Mesenchymal stem cell of adipose (primary cell): Measurements from ENCODE around the genes MLST8 and PRSS27.

- CAGE, long polyA plus RNA = no peak
Observed at GRCh38 chr16:2037364-2038430, 9.9 kb downstream of the NTHL1 start.

GRCh38 chr16:2038737-2039209 lies 8.9 kb downstream of the NTHL1 start:
- CAGE, long polyA plus RNA = no peak

GRCh38 chr16:2039210-2039998 lies 8.2 kb downstream of the NTHL1 start:
- CAGE, long polyA plus RNA = no peak

DNA sequence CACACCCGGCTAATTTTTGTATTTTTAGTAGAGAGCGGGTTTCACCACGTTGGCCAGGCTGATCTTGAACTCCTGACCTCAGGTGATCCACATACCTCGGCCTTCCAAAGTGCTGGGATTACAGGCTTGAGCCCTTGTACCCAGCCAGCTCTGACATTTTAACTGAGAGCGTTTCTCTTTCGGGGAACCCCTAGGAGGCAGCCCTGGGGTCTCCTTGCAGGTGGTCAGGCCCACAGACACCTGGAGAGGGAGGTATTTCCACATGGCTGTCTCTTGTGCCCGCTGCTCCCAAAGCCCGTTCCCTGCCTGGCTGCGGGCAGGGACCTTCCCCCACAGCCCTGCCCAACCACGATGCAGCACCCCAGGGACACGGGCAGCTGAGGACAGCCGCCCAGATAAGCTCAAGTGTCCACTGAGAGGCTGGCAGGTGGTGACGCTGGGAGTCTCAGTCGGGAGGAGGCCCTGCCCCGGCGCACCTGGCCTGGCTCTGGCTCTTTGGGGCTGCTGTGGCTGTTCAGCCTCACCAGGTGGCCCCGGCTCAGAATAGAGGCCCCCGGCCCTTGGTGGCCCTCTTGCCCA lies 5.6 kb downstream of the NTHL1 start:
- CAGE, long polyA plus RNA = no peak

DNA sequence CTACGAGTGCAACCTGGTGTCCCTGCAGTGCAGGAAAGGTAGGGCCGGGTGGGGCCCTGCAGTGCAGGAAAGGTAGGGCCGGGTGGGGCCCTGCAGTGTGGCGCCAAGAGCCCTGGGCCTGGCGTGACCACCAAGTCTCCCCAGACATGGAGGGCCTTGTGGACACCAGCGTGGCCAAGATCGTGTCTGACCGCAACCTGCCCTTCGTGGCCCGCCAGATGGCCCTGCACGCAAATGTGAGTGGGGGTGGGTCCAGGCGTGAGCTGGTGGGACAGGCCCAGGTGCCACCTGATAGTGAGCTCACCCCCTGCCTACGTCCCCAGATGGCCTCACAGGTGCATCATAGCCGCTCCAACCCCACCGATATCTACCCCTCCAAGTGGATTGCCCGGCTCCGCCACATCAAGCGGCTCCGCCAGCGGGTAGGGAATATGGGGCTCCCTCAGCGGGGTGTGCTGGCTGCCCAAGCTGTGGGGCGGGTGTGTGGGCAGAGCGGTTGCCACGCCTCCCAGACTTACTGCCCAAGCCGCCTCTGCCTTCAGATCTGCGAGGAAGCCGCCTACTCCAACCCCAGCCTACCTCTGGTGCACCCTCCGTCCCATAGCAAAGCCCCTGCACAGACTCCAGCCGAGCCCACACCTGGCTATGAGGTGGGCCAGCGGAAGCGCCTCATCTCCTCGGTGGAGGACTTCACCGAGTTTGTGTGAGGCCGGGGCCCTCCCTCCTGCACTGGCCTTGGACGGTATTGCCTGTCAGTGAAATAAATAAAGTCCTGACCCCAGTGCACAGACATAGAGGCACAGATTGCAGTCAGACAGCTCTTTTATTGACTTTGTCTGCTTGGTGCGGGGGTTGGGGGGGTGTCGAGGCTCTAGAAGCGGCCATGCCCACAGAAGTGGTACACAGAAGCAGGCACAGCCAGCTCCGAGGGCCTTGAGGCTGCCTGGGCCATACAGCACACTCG lies 40.4 kb downstream of the TSC2 start:
- CAGE, long polyA plus RNA = no peak

DNA sequence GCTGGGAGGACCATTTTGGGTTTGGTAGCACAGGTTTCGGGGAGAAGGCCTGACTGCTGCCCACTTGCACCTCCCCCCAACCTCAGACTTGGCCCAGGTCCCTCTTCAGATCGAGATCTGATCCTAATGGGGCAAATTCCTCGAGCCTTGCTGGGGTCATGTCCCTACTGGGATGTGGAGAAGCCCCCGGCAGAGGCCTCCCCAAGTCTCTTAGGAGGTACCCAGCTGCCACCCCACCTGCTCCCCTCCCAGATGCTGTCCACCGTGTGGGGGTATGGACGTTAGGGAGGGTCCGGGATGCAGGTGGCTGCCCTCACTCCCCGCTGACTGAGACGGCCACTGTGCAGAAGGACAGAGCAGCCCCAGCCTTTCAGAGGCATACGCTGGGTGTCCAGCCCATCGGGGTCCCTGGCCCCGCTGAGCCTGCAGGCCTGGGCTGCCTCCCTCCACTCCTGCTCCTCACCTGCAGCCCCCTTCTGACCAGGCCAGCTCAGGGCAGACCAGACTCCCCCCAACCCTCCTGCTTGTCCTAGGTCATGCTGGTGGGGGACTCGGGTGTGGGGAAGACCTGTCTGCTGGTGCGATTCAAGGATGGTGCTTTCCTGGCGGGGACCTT lies 1.1 kb downstream of the RAB26 start:
- CAGE, long polyA plus RNA = no peak

DNA sequence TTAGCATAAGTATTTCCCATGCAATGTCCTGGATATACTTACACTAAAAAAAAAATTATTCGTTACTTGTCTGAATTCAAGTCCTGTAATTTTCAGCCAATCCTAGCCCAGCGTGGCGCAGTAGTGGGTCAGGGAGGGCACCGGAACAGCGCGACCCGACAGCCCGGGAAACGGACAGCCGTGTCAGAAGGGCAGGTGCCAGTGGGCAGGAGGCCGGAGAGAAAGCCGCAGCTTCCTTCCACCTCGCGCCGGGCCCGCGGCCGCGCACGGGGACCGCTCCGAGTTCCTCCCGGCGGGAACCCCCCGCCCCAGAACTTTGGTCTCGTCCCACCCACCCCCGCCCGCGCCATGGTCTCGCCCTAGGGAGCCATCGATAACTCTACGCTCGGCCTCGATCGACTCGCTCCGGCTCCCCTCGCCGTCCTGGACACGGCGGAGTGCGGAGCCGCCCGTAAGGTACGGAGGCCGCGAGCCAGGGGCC lies at the start of gene MLST8:
Gene MLST8 (plus strand): TSS at position 398 of the 481 bp plus-strand sequence.
- CAGE, long polyA plus RNA = no peak

DNA sequence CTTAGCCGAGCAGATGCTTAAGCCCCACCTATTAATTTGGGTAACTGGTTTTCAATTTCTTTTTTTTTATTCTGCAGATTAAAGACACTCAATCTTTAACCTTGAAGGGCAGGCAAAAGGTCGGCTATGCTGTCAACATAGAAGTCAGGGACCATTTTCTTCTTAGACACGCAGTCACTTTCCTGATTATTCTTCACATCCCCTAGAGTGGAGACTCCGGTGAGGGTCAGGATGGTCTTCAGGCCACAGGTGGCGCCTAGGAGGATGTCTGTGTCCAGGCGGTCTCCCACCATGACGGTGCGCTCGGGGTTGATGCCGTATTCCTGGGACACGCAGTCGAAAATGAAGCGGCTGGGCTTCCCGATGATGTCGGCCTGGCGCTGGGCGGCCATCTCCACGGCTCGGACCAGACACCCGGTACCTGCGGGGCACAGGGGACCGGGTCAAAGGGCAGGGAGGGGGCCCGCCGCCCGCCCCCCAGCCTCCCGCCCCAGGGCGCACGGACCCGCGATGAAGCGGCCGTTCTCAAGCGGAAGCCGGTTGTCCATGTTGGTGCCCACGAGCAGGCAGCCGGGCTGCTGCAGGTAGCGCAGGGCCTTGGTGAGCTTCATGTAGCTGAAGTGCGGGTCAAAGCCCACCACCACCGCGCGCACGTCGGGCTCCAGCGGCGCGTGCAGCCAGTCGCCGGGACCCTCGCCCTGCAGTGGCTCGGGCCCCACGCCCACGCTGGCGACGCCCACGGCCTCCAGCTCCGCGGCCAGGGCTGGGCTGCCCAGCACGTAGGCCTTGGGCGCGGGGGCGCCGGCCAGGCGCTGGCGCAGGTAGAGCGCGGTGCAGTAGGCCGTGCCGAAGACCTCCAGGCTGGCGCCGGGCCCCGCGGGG lies 766 bp downstream of the PGP start:
- CAGE, long polyA plus RNA = no peak

DNA sequence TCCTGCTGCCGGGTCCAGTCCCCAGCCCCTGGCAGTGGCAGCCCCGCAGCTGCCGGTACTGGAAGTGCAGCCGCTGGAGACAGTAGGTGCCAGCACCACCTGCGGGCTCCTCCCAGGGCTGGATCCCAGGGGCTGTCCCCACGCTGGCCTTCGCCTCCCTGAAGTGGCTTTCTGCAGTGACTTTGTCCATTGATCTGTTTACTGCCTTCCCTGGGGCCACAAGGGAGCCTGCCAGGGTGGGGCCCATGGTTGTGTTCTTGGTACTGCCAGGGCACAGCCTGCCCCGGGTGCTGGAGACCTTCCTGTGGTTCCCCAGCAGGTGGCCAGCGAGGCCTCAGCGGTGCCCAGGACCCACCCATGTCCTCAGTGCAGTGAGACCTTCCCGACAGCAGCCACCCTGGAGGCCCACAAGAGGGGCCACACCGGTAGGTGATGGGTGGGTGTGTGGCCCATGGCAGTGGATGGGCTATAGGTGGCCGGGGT lies 2.6 kb upstream of the DNASE1L2 start:
- CAGE, long polyA plus RNA = no peak

DNA sequence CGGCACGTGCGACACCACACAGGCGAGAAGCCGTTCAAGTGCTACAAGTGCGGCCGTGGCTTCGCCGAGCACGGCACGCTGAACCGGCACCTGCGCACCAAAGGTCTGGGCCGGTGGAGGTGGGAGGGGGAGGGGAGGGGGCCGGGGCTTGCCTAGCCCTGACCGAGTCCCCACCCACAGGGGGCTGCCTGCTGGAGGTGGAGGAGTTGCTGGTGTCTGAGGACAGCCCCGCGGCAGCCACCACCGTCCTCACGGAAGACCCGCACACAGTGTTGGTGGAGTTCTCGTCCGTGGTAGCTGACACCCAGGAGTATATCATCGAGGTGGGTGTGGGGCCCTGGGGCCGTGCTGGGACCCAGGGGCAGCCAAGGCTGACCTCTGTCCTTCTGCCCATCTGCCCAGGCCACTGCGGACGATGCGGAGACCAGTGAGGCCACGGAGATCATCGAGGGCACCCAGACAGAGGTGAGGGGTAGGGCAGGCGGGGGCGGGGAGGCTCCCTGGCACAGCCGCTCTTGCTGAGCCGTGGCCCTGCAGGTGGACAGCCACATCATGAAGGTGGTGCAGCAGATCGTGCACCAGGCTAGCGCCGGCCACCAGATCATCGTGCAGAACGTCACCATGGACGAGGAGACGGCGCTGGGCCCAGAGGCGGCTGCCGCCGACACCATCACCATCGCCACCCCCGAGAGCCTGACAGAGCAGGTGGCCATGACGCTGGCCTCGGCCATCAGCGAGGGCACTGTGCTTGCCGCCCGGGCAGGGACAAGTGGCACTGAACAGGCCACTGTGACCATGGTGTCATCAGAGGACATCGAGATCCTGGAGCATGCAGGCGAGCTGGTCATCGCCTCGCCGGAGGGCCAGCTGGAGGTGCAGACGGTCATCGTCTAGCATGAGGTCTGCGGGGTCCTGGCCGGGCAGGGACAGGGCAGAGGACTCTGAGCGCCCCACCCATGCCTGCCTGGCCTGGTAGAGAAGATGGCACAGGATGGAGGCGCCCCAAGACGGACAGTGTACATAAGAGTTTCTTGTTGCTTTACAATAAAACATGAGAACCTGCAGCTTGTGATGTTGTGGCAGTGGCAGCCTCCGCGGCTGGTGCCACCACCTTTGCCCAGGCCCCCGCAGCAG lies 1.2 kb upstream of the DNASE1L2 start:
- CAGE, long polyA plus RNA = no peak

DNA sequence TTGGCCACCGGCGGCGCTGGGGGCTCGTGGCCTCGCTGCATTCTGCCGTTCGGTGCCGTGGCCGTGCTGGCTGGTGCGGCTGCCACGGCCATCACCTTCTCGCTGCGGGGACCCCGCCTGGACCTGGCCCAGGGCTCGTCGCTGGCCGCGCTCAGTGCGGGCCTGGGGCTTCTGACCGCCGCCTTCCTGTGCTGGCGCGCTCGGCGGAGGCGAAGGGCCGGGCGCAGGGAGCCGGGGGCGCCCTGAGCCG lies 3.3 kb upstream of the NTN3 start:
- CAGE, long polyA plus RNA = no peak

GRCh38 chr16:2498855-2499247 lies 14.9 kb upstream of the ATP6V0C start:
- CAGE, long polyA plus RNA = no peak

DNA sequence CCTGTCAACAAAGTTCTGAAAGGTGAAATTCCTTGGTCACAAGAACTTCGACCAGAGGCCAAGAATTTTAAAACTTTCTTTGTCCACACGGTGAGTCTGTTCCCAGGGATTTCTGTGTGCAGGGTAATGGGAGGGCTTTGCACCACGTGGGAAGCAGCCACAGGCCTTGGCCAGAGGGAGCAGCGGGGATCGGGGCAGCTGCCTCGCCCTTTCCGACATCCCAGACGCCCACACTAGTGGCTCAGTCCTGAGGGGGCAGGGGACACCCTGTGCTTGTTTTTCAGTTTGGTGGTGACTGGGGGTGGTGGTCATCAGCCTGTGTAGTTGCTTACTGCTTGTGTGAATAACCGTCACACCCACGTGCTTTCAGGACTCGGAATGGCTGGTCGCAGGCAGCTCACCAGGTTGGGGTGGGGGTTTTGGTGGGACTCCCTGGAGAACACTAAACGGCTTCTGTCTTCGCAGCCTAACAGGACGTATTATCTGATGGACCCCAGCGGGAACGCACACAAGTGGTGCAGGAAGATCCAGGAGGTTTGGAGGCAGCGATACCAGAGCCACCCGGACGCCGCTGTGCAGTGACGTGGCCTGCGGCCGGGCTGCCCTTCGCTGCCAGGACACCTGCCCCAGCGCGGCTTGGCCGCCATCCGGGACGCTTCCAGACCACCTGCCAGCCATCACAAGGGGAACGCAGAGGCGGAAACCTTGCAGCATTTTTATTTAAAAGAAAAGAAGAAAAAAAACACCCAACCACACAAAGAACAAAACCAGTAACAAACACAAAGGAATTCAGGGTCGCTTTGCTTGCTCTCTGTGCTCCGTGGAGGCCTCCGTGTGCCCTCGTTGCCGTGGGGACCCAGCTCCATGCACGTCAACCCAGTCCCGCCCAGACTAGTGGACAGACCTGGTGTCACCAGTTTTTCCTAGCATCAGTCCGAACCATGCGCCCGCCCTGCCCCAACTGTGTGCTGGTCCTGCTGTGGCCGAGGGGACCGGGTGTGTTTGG lies 59.7 kb downstream of the PDPK1 start:
- CAGE, long polyA plus RNA = no peak

GRCh38 chr16:2672927-2674084 lies 9.0 kb upstream of the KCTD5 start:
- CAGE, long polyA plus RNA = no peak

- CAGE, long polyA plus RNA = no peak
Observed at GRCh38 chr16:2682100-2682464, 241 bp upstream of the KCTD5 start.

- CAGE, long polyA plus RNA = no peak
Observed at GRCh38 chr16:2691859-2693081, 9.9 kb downstream of the KCTD5 start.

DNA sequence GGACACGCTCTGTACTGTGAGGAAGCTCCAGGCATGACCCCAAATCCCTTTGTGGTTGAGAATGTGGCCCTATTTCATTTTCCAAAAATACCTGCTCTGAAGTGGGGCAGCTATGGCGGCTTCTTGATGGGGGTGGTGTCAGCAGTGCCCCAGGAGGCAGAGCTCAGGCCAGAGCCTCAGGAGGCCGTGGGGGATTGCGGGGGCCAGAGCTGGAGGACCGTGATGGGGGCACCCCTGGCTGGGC lies 16.0 kb downstream of the PRSS27 start:
- CAGE, long polyA plus RNA = no peak

DNA sequence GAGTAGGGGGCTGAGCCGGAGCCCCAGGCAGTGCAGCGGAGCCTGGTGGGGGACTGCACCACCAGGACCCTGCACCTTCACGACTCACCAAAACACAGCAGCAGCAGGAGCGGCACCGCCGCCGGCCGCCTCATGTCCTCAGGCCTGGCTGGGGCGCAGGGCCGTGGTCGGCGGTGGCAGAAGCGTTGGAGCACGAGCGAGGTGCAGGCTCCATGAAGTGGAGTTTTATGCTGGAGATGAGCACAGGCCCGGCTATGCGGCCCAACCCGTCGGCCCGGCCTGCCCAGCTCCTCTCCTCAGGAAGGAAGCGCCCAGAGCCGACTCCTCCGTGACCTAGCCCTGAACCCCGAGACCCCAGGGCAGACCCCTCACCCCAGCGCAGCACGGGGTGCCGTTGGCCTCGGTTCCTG lies at the start of gene PRSS27:
Gene PRSS27 (minus strand): TSS at position 198 of the 410 bp plus-strand sequence.
- CAGE, long polyA plus RNA = no peak

GRCh38 chr16:2766025-2766344 lies 11.1 kb downstream of the ELOB start:
- CAGE, long polyA plus RNA = no peak

- CAGE, long polyA plus RNA = no peak
Observed at GRCh38 chr16:2767719-2768722, 9.1 kb downstream of the ELOB start.